NB4 (cell line): ENCODE measurements around the genes SLC35G3, SLFN13, PEX12, TBC1D3B and MYO19.

- RRBS: 100% methylated on average over 2 of the region's 8 CpGs
Observed at GRCh38 chr17:34997506-34998019, 17.3 kb downstream of the LIG3 start.

DNA sequence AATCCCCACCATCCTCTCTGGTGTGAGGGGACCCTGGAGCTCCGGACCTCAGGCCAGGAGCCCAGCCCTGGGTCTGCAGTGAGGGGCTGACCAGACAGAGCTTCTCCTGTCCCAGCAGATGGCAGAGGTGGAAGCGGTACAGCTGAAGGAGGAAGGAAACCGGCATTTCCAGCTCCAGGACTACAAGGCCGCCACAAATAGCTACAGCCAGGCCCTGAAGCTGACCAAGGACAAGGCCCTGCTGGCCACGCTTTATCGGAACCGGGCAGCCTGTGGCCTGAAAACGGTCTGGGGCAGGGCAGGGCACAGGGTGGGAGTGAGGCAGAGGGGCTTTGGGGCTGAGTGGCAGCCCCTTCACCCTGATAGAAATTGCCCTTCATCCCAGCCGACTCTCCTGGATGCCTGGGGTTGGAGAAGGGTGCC, 540 bp downstream of the UNC45B start:
- RRBS: 92% methylated on average over 5 of the region's 9 CpGs

GRCh38 chr17:35194258-35194560, at the start of gene SLC35G3:
SLC35G3 (minus strand) TSS chr17:35194393.
- RRBS: no CpG with 5 or more reads among the region's 2 CpGs

DNA sequence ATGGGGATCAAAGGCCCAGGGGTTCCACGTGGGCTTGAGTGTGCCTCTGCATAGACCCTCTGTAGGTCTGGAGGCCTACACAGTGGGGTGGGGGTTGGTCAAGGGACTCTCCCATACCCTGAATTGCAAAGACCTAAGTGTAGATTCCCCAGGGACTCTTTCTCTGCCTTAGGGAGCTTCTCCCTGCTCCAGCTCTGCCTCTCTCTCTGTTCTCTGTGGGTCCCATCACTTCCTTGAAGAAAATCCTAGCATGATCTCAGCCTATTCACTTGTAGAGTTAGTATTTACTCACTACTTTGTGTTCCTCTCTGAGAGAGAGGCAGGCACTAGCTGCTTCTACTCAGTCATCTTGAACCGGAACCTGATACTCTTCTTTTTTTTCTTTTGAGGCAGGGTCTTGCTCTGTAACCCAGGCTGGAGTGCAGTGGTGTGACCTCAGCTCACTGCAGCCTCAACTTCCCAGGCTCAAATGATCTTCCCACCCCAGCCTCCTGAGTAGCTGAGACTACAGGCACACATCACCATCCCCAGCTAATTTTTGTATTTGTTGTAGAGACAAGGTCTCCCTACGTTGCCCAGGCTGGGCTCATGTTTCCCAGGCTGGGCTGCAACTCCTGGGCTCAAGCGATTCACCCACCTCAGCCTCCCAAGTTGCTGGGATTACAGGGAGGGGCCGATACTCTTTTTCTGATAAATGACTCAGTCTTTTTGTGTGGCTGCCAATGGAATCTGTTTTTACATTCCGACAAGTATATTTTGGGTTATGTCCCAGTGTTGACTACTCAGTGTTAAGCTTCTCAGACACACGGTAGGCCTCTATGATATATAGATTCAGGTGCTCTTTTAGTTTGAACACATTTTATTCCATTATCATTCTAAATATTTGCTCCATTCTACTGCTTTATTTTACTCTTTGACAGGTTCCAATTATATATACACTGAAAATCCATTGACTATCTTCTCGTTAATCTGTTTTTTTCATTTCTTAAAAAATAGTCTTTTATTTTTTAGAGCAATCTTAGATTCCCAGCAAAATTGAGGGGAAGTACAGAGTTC, 58.3 kb downstream of the SLFN11 start:
- RRBS: no CpG with 5 or more reads among the region's 8 CpGs

- RRBS: no CpG with 5 or more reads among the region's 3 CpGs
Observed at GRCh38 chr17:35433387-35433563, 975 bp upstream of the SLFN12 start.

DNA sequence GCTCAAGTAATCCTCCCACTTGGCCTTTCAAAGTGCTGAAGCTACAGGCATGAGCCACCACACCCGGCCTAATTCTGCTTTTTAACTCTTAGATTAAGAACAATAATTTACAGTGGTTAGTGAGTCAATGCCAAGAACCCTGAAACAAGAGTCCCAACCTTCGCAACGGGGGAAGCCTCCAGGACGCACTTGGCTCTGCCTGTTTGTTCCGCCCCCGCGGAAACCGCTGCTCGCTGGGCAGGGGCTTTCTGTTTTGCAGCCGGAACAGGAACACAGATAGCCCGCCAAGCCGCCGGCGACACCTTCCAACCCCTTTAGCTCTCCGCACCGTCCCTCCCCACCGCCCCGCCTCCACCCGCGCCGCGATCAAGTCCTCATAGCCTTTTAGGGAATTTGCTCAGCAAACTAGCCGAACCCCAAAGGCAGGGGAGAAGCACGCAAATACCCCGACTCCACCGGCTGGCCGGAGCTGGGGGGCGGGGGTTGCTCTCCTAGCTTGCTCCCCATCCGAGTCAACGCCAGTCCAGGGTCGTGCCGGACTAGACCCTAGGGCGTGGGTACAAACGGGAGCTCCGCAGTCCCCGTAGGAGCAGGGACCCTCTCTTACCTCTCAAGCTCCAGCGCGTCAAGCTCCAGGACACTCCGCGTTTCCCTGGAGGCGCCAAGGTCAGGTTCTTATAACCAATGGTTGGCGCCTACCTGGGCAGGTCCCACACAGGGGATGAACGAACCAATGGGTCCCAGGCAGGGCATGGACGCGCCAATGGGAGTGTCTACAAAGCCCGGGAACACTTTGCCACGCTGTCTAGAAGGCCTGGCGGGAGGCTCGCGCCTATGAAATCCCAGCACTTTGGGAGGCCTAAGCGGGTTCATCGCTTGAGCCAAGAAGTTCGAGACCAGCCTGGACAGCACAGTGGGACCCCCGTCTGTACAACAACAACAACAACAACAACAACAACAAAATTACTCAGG, at the start of gene SLFN13:
SLFN13 (minus strand) TSS at position 652 of the 972 bp plus-strand sequence.
- RRBS: 13% methylated on average over 6 of the region's 54 CpGs

GRCh38 chr17:35449318-35449882, 834 bp upstream of the SLFN13 start:
- RRBS: 8% methylated on average over 11 of the region's 38 CpGs

- RRBS: no CpG with 5 or more reads among the region's 13 CpGs
Observed at GRCh38 chr17:35536591-35537334, 715 bp downstream of the SLFN12L start.

DNA sequence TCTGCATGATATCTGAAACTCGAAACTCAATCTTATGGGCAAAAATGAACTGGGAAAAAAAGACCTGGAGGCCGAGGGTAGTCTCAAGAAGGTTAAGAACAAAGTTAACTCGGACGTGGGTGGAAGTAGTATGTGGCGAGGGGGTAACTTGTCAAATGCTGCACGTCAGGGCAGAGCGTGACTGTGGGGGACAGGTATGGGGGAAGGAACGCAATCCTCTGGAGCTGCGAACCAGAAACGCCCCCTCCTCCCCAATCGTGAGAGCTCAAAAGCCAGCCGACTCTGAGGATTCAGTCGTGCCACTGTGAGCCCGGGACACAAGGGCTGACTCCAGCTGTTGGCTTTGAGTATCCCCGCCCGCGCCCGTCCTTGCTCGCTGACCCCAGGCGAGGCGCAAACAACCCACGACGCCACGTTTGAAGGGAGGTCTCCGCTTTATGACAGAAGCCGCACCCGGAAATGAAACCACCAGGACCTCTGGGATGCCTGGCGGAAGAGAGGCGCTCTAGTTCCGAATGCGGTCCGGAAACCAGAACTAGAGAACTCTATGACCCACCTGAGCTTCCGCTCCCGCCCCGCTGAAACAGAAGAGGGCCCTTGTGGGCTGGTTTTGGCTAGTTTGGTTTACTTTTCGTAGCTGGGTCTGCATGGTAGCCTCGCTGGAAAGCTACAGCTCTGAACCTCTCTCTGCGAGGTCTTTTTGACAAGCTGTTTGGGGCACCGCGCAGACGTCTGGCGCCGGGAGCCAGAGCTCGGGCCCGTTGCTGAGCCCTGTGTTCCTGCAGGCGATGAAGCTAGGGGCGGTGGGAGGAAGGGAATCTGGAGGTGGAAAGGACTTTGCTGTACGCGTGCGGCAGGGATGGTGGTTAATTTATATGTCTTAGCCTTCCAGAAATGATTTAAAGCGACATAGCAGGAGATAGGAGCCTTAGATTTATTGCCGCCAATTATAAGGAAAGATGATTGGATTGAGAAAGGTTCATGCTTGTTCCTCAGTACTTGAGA, at the start of gene PEX12:
PEX12 (minus strand) TSS at position 442 of the 1,005 bp plus-strand sequence.
- RRBS: 1% methylated on average over 6 of the region's 52 CpGs

DNA sequence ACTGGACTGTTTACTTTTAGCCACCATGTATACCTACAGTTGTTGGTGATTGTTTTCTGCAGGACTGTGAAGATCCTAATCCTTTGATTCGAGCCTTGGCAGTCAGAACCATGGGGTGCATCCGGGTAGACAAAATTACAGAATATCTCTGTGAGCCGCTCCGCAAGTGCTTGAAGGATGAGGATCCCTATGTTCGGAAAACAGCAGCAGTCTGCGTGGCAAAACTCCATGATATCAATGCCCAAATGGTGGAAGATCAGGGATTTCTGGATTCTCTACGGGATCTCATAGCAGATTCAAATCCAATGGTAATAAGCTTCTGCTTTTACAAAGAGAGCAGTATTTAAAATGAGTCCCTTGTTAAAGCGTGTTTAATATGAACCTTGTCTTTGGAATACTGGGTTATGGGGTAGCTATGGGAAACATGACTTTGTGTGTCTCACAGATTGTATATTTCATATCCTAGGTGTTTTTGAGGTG, 21.0 kb downstream of the AP2B1 start:
- RRBS: no CpG with 5 or more reads among the region's 8 CpGs

DNA sequence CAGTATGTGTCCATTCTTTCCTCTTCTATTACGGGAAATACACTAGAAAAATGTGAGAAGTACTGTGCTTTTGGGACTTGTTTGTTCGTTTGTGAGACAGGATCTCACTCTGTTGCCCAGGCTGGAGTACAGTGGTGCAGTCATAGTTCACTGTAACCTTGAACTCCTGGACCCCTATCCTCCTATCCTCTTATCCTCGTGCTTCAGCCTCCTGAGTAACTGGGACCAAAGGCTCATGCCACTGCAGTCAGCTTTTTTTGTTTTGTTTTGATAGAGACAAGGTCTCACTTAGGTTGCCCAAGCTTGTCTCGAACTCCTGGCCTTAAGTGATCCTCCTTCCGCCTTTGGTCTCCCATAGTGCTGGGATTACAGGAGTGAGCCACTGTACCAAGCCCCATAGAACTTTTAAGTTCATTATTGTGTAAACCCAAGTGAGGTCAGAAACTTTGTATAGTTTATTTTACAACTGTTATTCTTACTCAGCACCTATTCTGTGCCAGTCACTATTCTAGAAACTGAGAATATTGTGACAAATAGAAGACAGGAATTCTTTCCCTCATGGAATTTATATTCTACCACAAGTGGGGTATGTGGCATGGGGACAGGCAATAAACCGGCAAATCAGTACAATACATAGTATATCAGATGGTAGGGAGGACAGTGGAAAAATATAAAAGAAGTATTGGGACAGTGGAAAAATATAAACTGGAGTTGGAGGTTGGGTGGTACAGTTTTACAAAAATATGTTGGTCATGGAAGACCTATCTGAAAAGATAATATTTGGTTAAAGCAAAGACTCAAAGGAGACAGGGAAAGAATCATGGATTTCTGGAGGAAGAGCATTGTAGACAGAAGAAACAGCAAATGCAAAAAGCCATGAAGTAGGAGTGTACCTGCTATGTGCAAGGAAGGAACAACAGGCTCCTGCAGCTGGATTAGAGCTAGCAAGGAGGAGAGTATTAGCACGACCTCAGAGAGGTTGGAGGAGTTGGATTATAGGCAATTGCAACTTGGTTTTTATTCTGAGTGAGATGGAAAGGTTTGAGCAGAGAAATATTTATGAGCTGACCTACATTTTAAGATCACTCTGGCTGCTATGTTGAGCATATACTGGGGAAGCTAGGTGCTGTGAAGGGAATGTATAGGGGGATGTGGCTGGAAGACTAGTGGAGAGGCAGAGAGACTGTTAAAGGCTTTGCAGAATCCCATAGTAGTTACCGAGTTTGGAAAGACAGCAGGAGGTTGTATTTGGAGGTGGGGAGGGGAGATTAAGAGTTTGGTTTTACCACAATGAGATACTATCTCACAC, 29.5 kb upstream of the RASL10B start:
- RRBS: no CpG with 5 or more reads among the region's 8 CpGs

- RRBS: no CpG with 5 or more reads among the region's 3 CpGs
Observed at GRCh38 chr17:35819658-35820440, 10.6 kb downstream of the TAF15 start.

DNA sequence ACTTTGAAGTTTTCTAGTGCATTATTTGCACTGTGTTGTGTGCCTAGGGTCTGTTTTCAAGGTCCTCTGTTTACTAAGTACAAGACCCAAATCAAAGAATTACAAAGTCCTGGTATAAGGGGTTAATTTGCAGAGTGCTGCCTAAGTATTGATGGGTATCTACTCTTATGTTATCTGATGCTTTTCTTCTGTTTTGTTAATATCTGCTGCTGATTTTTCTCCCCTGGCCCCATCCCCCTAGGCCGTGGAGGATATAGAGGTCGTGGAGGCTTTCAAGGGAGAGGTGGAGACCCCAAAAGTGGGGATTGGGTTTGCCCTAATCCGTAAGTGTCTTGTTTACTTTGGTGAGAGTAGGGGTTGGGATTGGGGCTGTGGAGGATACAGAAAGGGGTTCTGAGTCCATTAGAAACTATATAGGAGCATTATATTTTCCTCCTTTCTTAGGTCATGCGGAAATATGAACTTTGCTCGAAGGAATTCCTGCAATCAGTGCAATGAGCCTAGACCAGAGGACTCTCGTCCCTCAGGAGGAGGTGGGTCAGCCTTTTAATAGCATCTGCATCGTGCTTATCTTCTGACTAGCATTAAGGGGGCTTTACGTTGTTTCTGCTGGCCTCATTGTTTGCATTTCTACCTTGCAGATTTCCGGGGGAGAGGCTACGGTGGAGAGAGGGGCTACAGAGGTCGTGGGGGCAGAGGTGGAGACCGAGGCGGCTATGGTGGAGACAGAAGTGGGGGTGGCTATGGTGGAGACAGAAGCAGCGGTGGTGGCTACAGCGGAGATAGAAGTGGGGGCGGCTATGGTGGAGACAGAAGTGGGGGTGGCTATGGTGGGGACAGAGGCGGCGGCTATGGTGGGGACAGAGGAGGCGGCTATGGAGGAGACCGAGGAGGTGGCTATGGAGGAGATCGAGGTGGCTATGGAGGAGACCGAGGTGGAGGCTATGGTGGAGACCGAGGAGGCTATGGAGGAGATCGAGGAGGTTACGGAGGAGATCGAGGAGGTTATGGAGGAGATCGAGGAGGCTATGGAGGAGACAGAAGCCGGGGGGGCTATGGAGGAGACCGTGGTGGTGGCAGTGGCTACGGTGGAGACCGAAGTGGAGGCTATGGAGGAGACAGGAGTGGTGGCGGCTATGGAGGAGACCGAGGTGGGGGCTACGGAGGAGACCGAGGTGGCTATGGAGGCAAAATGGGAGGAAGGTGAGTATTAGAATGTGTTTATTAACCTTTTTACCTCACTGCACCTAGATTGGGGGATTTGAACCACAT, 24.4 kb downstream of the HEATR9 start:
- RRBS: no CpG with 5 or more reads among the region's 35 CpGs

DNA sequence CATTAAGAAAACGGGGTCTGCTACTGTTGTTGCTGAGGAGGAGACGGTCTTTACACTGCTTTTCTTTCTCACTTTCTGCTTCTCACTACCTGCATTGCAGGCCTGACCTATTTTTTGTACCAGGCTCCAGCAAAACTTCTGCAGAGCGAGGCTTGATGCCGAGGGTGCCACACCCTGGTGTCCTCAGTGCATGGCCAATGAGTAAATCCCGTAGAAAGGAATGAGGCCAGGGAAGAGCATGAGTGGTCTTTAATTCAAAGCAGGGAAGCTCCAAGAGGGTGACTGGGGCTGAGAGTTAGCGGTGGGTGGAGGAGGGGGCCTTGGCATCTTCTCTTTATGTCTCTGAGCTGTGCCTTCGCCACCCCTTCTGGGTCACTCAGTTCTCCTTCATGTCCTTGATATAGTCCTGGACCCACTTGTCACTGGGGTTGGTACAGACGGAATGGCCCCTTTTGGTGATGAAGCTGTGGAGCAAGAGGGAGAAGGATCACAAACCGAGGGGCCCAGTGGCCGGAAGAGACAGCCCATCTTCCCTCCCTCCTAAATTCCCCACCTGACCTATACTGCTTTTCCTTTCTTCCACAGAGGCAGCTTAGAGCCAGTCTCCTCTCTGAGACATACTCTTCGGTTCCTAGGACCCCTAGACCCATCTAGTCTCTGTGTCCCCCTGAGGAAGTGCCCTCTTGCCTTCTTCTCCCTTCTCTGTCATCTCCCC, 2.3 kb upstream of the CCL16 start:
- RRBS: no CpG with 5 or more reads among the region's 11 CpGs

DNA sequence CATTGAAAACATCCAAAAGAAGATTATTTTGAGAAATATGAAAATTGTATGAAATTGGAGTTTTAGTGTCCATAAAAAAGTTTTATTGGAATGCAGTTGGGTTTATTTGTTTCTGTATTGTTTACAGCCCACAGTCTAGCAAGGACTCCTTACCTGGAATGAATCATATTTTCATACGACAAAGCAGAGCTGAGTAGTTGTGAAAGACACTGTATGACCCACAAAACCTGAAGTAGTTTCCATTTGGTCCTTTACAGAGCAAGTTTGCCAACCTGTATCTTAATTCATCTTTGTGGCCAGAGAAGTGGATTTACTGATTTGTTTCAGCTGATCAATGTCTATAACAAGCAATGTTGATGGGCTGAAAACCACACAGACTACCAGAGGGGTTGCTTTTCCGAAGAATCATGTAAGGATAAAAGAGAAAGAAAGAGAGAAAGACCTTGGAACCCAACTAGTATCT, 10.3 kb downstream of the CCL18 start:
- RRBS: no CpG with 5 or more reads among the region's 2 CpGs

GRCh38 chr17:36176484-36176842, at the start of gene TBC1D3B:
TBC1D3B (minus strand) TSS chr17:36176636.
- RRBS: no CpG with 5 or more reads among the region's 9 CpGs

DNA sequence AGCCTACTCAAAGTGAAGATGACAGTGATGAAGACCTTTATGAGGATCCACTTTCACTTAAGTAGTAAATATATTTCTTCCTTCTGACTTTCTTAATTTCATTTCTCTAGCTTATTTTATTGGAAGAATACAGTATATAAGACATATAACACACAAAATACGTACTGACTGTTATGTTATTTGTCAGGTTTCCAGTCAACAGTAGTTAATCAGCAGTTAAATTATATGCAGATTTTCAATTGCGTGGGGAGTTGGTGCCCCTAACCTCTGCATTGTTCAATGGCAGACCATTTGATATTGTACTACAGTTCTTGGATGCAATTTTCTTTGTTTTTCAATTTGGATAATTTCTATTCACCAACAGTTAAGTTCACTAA, 14.1 kb downstream of the MYO19 start:
- RRBS: no CpG with 5 or more reads among the region's 2 CpGs

DNA sequence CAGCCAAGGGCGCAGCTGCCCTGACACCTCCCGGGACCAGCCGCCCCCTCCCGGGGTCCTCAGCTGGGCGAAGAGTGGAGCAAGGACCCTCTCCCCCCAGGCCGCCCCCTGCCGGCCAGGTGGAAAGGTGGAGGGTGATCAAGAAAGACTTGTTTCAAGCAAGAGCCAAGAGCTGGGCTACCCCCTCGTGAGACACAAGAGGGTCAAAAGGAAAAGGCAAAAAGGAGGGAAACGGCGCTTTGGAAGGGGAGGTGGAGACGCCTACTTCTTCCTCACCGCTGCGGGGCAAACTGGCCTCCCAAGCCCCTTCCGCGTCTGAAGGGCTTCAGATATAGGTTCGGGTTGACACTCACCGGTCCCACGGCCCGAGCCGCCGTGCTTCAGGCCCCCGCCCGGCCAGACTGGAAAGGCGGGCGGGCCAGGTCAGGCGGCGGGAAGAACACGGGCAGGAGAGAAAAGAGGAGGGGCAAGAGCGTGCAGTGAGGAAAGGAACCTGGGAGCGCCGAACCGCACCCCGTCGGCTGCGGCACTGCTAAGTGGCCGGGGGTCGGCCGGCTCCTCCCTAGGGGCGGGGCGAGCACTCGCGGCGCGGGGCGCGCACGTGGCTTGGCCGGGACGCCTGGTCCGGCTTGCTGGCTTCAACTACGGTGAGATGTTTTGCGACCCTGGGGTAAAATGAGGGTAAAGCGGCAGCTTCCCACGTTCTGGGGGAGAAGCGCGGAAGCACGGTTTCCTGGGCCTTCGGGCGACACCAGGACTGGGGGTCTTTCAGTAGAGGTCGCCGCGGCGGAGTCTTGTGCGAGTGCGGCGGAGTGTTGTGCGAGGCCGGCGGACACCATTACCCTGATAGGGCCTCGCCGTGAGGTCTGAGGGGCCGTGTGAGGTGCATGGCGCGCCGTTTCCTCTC, at the start of gene MYO19:
MYO19 (minus strand) TSS at position 461 of the 907 bp plus-strand sequence.
- RRBS: no CpG with 5 or more reads among the region's 75 CpGs

DNA sequence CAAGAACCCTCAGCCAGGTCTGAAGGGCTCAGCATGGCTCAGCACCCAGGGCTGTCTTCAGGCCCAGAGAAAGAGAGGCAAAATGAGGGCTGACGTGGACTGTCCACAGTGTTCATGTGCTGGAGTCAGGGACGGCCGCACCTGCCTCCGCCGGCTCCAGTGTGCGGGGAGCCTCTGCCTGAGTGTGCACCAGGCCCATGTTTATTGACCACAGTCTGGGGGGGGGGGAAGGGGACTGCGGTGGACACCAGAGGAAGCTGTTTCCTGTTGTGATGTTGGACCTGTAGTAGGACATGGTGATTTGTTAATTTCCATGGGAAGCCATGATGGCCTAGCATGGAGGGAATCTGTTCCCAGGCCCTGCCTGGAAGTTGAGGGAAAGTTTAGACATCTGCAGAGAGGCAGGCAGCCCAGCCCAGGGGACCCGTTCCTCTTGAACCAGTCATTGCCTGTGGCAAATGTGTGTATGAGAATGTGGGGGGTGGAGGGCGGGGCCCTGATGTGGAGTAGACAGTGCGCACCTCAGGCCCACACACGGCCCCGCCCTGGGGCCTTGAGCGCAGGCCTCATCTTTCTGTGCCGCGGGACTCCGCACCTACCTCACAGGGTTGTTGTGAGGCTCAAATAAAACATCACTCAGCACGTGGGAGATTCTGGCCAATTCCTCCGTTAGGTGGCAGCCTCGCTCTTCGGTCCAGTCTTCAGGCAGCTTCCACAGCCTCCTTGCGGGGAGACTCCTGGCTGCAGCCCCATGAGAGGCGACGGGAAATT, 7.1 kb downstream of the MRM1 start:
- RRBS: no CpG with 5 or more reads among the region's 23 CpGs

DNA sequence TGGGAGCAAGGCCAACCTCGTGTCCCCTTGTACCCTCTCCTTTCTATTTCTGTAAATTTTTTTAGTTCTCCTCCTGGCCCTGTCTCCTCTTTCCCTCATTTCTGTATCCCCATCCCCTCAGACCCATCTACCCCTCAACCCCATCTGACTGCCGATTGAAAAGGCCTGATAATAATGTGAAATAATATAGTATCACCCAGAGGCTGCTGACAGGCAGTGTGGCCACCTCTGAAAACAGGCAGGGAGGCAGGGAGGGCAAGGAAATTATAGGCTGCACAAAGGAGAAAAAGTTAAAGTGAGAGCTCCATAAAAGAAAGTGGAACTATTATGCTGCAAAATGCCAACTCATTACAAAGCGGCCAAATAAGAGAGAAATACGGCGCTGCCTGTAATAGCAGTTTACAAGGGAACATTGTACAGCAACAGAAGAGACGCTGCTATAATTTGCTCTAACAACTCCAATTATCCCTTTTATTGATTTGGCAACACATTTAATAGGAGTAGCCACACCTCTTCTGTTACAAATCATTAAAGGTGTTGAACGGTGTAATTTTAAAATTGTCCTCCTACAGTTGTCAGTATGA, 120.1 kb downstream of the MRM1 start:
- RRBS: no CpG with 5 or more reads among the region's 7 CpGs